Right cardiac atrium (tissue), 1 donor: ENCODE results near the gene SIPA1L2.

- PRO-cap, result no peak
Measured at GRCh38 chr1:232038768-232039159, 412.2 kb downstream of the DISC1 start.

DNA sequence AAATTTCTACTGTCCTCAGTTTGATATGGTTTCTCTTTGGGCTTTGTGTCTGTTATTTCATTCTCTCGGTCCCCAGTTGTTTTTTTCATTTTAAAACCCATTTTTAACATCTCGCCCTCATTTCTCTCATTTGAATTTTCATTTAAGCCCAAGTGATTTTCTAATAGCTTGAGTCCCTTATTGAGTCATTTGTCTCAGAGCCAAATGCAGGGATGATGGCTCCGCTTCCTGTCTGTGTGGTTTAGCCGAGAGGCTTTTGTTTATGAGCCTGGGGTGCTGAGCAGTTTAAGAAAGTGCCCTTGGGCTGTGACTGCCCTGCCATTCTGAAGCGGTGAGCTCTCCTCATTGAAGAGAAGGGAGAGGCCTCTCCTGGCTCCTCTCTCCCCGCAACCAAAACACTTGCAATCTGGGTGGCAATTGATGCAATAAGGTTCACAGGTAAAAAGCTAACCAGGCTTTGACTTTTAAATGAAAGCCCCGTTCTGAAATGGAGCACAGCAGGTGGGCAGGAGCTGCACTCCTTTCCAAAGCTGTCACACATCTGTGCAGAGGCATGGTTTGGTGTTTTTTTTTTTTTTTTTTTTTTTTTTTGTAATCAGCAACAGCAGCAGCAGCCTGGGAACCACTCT, 403.8 kb downstream of the SIPA1L2 start:
- PRO-cap, result no peak

DNA sequence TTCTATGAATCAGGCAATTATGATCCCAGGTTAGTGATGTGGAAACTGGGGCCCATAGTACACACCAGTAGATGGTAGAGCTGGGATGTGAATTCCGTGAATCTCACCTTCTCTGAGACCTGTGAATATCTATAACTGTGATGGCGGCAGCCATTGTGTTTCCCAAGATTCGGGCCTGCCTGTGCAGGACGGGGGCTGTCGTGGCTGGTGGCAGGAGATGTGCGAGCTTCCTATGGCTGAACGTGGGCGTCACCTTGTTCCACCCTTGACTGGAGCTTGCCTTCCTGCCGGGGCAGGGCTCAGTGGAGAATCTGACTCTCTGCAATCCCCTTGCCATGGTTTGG, 253.5 kb downstream of the SIPA1L2 start:
- PRO-cap, result no peak

- PRO-cap, result no peak
Measured at GRCh38 chr1:232431939-232432736, 197.8 kb downstream of the SIPA1L2 start.

DNA sequence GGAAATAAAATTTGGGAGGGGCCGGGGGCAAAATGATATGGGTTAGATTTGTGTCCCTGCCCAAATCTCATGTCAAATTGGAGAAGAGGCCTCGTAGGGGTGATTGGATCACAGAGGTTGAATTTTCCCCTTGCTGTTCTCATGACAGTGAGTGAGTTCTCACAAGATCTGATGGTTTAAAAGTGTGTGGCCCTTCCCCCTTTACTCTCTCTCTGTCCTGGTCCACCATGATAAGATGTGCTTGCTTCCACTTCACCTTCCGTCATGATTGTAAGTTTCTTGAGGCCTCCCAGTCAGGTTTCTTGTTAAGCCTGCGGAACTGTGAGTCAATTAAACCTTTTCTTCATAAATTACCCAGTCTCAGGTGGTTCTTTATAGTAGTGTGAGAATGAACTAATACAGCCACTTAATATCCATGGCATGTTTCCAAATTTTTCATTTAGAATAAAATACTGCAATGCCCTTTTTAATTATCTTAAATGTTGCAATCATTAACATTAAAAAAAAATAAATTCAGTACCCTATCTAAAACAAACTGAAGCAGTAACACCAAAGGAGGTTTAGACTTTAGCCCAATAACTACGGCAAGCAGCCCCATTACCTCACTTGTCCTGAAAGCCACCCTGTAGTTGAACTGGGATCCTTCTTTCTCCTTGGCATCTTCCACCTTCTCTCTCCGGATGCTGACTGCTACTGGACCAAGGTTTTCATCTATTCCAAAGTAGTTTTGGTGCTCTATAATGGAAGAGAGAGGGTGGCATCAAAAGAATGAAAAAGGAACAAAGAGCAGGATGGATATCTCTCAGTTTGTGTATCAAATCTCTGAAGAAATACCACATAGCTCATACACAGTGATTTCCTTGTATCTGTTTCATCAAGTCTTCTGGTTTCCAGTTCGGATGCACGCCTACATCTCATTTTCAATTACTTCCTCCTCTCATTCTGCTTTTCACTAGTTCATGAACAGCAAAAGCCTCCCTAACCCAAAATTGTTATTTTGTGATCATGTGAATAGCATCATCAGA, 136.7 kb downstream of the SIPA1L2 start:
- PRO-cap, result no peak

GRCh38 chr1:232559918-232560508, 69.9 kb downstream of the SIPA1L2 start:
- PRO-cap, result no peak

GRCh38 chr1:232629751-232630214, at the start of gene SIPA1L2:
TSS of gene SIPA1L2 (minus strand) at chr1:232630133.
- PRO-cap, result bidirectional peak, plus-strand start at chr1:232630264, minus-strand start at chr1:232630126

GRCh38 chr1:232903972-232904587, 46.3 kb upstream of the NTPCR start:
- PRO-cap, result no peak

- PRO-cap, result no peak
Measured at GRCh38 chr1:232968817-232969493, 18.5 kb downstream of the NTPCR start.

DNA sequence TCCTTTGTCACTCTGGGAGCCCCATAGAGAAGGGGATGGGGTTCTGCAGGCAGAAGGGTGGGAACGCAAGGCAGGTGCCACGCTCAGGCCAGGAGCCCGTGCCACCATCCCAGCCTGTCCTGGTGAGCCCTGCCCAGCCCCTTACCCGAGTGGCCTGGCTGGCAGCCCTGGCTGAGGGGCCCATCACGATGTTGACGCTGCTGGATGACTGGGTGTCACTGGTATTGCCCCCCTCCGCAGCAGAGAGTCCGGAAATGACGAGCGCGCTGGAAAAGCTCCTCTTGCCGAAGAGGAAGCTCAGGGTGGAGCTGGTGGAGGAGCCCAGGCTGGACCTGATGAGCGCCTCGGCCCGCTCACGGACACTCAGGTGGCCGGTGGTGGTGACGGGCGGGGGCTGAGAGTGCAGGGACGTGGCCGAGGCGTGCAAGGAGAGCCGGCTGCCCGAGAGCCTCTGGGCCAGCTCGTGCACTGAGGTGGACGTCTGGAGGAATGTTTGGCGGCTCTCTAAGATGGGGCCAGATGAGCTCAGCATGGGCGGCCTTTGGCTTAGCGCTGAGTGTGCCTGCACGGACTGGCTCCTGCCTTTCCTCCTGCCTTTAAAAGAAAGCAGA, 35.6 kb downstream of the NTPCR start:
- PRO-cap, result no peak

- PRO-cap, result no peak
Measured at GRCh38 chr1:233328810-233329162, 1.3 kb downstream of the MAP3K21 start.

- PRO-cap, result no peak
Measured at GRCh38 chr1:233361453-233362239, 34.1 kb downstream of the MAP3K21 start.

DNA sequence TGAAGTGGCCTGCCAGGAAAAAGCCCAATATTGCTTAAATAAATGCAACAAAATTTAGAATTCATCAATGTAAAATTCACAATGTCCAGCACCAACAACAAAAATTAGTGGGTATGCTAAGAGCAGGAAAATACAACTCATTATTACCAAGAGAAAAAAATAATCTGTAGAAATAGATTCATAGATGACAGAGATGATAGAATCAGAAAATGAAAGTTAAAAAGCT, 72.9 kb downstream of the MAP3K21 start:
- PRO-cap, result no peak

- PRO-cap, result no peak
Measured at GRCh38 chr1:233479298-233479569, 134.7 kb upstream of the KCNK1 start.

- PRO-cap, result no peak
Measured at GRCh38 chr1:233654599-233655068, 40.7 kb downstream of the KCNK1 start.

GRCh38 chr1:233666231-233667030, 52.5 kb downstream of the KCNK1 start:
- PRO-cap, result no peak

GRCh38 chr1:234400729-234400998, 27.4 kb downstream of the COA6 start:
- PRO-cap, result no peak

- PRO-cap, result no peak
Measured at GRCh38 chr1:234509438-234509648, 30.4 kb upstream of the TARBP1 start.

DNA sequence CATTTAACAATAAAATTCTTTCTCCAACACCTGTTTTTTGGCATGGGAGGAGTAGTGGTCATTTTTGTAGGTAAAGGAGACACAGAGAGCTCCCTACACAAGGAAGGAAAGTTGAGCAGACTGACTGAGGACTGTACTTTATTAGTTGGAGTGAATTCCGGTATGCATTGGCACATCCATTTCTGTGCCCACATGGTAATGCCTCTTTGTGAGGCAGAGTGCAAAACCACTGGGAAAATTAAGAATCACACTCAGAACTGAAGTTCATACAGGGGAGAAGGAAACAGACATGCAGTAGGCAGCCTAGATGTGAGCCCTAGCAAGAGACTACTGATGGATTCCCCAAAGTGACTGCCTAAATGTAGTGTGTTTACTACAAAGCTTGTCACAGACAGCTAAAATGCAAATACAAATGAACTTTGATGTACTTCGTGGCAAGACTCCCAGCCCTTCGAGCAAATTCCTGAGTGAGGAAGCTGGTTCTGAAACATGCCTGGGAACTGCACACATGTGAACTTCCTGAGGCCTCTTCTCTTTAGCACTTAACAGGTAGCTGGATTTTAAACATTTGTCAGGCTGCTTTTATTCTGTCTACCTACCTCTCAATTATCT, 6.5 kb upstream of the IRF2BP2 start:
- PRO-cap, result no peak

GRCh38 chr1:234659915-234660433, 50.0 kb upstream of the IRF2BP2 start:
- PRO-cap, result no peak